ENCODE measurements around a stretch of chr2.

DNA sequence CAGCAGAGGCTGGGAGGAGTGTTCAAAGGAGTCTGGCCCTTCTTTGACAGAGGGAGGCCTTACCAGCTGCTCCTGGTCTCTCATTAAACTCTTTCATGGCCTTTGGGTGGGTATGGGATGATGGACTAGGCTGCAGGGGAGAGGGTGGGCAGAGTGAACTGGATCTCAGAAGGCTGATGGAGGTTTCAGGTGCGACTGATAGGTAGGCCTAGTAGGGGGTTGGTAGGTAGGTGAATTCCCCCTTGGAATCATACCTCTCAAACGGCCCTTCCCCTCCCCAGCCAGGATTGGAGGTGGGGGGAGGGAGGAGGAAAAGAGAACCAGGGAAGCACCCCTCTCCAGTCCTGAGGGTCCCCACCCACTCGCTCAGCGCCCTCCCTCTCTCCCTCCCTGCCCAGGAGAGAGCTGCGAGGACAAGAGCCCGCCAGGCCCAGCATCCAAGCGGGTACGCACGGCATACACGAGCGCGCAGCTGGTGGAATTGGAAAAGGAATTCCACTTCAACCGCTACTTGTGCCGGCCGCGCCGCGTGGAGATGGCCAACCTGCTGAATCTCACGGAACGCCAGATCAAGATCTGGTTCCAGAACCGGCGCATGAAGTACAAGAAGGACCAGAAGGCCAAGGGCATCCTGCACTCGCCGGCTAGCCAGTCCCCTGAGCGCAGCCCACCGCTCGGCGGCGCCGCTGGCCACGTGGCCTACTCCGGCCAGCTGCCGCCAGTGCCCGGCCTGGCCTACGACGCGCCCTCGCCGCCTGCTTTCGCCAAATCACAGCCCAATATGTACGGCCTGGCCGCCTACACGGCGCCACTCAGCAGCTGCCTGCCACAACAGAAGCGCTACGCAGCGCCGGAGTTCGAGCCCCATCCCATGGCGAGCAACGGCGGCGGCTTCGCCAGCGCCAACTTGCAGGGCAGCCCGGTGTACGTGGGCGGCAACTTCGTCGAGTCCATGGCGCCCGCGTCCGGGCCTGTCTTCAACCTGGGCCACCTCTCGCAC, 14.3 kb downstream of the HOXD3 start:
- PRO-cap, result no peak

DNA sequence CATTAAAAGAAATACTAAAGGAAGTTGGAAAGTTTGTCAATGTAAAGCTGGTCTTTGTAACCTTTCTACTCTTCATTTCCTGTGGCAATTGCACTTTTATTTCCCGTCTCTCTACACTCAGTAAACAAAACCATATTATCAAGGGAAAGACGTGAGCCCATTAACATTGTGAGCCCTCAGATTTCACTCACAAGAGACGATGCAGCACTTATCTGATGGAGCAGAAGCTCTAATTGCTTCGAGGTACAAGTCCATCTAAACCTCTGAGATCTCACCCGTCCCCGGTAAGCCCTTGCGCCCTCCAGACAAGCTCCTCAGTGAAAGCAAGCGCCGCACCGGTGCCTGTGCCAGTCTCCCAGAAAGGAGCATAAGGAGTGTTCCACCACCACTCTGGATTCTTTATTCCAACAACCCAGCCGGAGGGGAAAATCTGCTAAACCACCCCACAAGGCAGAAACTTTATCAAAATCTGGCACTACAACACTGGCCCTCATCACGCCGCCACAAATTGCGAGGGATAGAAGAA, 942 bp upstream of the HOXD1 start:
- PRO-cap, result no peak

DNA sequence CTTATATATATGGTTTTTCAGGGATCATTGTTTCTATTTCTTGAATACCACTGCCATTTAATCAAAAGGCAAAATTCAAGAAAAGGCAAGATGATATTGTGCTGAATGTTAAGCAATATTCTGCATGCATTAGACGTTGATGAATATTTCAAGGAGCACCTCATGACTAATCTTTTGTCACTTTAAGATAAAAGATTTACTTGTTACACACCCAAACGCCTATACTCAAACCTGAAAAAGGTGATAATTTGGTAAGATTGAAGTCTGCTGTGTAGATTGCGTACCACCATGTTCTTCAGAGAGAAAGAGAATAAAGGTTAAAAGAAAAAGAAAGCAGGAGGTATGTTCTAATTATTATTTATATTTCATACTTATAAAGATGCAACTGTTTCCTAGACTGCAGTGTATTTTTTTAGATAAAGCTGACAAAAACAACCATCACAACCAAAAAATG, 196.5 kb downstream of the MTX2 start:
- PRO-cap, result no peak

DNA sequence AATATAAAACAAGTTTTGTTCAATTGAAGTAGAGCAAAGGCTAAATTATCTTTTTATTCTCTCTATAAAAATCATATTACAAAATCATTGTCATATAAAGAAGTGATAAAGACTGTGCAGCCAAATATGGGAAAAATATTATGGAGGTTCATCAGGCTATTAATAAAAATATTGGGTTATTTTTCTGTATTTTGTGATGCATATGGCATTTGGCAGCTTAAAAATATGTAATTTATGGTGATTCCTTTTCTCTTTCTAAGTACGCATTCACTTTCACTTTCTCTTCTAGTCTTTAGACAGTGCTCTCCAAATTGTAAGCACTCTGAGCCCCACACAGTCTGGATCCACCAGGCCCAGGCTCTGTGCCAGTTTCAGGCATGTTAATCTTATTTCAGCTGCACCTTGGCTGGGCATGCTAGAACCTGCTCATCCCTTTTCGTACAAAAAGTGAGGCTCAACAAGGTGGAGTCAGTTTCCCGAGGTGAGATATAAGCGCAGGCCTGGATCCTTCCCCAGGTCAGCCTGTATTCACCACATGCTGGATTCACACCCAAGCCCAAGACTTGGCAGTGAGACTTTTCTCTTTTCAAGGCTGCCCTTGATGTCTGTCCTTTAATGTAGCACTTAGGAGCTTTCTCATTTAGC, 203.9 kb downstream of the MTX2 start:
- PRO-cap, result no peak

DNA sequence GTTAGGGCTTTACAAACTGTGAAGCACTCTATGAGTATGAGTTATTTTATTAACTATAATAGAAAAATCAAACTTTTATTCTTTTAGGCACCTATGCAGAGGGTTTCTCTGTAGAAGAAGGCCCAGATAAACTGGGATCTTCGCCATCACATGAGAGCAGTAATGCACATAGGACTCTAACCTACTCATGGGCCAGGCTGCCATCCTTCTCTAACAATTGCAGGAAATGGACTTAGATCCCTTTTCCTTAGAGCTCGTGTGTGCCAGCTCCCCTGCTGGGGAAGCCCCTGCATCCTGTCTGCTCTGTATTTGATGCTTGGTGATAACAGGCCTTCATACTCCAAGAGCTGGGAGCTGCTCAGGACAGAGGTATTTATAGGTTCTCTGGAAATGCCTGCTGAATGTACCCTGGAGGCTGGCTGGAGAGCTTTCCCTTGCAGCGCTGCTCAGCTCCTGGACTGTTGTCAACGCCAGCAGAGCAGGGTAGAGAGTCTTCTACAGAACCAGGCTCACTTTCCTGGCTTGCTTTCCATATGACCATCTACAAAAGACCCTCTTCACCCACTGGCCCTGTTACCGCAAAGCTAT, 249.6 kb downstream of the MTX2 start:
- PRO-cap, result no peak

- PRO-cap, result no peak
These were observed 384.6 kb downstream of the MTX2 start for GRCh38 chr2:176653761-176654345.

DNA sequence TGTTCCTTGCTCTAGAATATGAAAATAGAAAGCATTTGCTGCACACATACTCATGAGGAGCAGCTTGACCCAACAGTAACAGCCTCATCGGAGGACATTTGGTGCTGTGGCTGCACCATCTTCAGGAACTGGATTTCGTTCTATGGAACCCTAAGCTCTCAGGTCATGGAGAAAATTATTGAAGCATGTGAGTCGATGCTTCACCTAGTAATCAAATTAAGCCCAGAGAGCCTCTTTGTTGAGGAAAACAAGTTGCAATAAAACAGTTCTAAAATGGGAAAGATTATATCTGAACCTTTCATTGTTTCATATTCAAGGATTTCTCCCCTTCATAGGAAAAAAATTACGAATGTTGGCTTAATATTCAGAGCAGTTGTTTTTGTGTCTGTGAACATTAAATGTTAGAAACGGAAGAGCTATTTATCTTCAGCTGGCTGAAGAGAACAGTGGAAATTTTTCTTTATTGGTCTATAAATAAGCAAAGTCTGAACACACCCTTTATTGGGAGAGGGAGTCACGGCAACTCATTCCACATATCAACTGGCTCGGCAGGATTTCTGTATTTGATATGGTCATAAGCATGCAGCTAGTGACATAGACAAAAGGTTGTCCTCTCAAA, 468.6 kb upstream of the HNRNPA3 start:
- PRO-cap, result no peak

- PRO-cap, result no peak
These were observed 61.4 kb upstream of the HNRNPA3 start for GRCh38 chr2:177151129-177151658.

DNA sequence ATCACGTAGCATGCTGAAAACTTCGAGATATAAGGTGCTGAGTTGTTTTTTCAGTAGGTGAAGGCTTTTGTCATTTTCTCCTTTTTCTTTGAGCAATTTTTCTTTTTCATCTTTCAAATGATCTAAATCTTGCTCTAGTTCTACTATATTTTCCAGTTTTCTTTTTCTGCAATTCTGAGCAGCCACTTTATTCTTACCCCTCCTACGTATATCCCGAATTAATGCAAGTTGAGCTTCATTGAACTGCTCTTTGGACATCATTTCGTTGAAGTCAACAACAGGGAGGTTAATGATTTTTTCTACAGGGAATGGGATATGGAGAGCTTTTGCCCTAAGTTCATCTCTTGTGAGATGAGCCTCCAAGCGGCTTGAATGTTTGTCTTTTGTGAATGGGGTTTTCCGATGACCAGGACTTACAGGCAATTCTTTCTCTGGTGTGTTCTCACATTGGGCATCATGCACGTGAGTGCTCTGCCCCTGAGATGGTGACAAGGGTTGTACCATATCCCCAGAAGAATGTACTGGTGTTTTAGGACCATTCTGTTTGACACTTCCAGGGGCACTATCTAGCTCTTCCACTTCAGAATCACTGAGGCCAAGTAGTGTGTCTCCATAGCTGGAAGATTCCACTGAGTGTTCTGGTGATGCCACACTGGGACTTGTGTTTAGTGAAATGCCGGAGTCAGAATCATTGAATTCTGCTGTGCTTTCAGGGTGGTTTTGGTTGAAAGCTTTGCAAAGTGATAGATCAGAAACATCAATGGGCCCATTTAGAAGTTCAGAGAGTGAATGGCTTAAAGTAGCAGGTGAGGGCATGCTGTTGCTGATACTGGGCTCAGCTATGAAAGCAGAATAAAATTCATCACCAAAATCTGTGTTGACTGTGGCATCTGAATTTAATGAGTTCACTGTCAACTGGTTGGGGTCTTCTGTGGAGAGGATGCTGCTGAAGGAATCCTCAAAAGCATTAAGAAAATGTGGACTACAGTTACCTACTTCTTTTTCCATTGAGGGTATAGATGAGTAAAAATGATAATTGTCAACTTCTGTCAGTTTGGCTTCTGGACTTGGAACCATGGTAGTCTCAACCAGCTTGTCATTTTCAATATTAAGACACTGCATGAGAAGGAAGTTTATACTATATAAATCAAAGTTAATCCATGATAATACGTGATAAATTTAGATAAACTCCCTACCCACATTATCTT, 18.7 kb downstream of the HNRNPA3 start:
- PRO-cap, result no peak

DNA sequence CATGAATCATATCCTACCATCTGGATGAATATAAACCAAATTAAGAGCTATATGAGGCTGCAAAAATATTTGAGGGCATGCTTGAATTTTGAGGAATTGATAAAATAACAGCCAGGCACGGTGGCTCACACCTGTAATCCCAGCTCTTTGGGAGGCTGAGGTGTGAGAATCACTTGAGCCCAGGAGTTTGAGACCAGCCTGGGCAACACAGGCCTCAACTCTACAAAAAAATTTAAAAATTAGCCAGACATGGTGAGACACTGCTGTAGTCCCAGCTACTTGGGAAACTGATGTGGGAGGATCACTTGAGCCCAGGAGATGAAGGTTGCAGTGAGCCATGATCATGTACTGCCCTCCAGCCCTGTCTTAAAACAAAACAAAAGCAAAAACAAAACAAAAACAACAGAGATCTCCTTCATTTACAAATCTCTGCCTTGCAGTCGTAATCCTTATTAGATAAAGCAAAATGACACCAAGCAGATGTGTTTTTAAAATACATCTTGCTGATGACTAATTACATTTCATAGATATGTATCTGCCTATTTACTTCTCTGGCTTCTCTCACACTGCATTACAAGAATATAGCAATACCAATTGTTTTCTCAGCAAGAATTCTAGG, 23.0 kb downstream of the NFE2L2 start:
- PRO-cap, result no peak

DNA sequence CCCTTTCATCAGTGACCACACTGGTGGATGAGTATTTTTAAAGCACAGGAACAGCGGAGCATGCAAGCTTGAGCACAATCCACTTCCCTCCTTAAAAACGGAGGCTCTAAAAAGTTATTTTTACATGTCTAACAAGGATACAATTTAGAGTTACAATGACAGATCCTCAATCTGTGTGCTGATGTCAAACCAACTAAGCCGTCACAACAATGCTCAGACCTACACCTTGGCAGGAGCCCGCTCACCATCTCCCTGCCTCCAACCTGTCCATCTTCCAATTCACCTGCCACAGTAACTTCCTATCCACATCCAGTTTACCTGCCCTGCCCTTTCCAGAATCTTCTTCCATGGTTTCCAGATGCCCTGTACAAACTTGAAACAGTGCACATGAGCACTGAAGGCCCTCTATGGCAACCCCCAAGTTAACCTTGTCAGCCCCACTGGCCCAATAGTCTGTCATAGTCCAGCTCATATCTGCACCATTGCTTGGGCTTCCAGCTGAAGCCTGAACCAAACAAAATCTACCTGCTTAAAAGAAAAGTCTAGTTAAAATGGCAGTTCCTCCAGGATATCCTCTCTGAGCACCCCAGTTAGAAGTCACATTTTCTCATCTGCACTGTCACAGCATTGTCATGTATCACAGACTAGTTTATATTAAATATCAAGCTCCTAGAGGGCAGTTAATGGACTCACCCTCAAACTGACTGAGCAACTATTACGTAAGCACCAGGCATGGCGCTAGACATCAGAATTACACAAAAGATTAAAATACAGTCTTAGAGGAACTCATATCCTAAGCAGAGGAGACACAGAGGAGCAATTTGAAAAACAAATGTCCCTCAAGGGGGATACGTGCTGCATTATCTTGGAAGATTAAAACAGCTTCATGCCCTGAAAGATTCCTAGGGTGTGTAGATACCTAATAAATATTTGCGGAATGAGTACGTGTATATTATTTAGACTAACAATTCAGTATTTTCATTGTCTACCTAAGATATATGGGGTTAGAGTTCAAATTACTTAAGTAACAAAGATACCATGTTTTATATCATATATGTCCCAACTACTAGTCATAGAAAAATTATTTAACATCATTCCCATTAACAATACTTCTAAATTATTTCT, 11.5 kb downstream of the NFE2L2 start:
- PRO-cap, result no peak

DNA sequence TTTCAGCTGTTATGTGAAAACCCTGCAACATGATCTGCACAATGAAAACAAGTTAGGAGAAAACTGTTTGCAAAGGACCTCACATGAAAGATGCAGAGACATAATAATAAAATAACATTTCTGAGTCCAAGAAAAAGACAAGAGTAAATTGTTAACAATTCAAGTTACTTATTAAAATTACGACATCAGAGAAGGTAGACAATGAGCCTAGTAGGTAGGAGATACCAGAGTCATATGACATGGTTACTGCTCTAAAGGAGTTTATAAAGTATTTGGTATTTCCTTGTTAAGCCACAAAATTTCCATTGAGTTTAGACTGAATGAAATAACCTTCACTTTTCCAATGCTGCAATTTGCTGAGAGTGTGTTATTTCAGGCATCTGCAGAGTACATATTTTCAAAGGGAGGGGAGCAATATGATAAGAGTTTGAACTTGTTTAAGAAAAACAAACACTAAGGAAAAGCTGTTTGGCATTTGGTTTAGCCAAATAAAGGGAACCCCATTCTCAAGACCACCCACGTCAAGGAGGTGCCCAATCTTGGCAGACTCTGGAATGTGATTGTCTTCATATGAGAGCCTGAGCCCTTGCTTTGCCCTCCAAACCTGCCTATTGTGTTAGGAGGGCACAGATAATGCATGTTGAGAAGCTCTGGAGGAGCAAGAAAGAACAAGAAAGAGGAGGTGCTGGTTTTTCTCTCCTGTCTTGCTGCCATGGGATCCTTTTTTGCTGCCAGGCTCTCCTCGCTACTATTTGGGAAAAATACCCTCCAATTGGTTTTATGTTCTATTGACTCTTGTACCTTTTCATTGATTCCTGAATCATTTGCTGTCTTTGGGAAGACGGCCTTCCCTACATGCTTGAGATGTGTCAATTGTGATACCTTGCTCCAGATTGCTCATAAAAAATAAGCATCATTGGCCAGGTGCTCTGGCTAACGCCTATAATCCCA, 2.0 kb upstream of the NFE2L2 start:
- PRO-cap, result no peak

- PRO-cap, result no peak
These were observed 20.5 kb upstream of the AGPS start for GRCh38 chr2:177371995-177372490.

DNA sequence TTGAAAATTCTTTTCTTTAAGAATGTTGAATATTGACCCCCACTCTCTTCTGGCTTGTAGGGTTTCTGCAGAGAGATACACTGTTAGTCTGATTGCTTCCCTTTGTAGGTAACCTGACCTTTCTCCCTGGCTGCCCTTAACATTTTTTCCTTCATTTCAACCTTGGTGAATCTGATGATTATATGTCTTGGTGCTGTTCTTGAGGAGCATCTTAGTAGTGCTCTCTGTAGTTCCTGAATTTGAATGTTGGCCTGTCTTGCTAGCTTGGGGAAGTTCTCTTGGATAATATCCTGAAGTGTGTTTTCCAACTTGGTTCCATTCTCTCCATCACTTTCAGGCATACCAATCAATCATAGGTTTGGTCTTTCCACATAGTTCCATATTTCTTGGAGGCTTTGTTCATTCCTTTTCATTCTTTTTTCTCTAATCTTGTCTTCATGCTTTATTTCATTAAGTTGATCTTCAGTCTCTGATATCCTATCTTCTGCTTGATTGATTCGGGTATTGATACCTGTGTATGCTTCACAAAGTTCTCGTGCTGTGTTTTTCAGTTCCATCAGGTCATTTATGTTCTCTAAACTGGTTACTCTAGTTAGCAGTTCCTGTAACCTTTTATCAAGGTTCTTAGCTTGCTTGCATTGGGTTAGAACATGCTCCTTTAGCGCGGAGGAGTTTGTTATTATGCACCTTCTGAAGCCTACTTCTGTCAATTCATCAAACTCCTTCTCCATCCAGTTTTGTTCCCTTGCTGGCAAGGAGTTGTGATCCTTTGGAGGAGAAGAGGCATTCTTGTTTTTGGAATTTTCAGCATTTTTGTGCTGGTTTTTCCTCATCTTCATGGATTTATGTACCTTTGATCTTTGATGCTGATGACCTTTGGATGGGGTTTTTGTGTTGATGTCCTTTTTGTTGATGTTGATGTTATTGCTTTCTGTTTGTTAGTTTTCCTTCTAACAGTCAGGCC, 19.8 kb upstream of the AGPS start:
- PRO-cap, result no peak

DNA sequence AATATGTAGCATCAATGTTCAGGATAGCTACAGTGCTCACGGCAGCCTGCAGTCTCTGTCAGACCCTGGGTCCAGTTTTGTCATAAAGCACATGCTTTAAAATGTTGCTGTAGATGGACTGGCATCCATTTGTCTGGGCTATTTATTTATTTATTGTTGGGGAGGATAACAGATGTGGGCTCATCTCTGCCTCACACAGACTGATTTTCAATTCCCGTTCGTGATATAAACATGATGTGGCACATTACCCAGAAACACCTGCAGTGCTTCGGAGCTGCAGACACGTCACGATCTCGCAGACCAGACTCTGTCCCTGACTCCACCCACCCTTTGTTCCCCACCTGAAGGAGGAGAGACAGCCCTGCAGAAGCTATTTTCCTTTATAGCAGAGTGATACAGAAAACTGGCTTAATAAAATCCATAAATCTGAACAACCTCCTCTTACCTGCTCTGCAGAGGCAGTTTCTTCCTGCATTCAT, 7.7 kb upstream of the TTC30A start:
- PRO-cap, result no peak

DNA sequence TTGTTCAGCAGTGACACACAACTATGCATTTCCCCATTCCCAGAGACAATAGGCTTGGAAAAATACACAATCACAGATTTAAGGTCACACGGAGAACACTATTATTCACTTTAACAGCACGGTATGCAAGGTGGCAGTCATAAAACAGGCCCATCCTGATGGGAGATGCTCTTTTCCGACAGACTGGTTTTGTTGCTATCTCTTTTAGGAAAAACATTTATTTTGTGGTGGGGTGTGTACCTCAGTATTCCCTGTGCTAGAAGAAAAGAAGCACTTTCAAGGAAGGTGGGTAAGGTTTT, 105.9 kb upstream of the TTC30A start:
- PRO-cap, result no peak

DNA sequence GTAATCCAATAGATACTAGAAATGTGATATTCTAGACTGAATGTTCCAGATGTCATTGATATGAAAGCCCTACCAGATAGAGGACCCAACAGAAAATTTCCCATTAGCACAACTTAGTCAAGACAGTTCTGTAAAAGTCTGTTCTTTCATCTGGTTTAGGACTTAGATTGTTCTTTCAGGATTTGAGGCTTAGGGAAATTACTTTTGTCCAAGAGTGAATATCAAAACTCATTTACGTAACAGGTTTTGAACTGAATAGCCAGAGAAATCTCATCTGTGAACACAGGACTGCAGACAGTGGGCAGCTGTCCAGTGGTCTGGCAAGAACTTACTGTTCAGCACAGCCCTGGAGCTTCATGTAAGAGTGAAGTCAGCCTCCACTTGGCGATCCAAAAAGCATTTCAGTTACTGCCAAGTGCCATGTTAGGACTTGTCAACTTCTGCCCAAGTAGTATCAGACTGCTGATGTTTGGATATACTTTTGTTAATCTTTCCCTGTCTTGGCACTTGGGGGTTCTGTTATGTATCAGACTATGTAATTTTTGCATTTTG, 77.6 kb downstream of the OSBPL6 start:
- PRO-cap, result no peak

DNA sequence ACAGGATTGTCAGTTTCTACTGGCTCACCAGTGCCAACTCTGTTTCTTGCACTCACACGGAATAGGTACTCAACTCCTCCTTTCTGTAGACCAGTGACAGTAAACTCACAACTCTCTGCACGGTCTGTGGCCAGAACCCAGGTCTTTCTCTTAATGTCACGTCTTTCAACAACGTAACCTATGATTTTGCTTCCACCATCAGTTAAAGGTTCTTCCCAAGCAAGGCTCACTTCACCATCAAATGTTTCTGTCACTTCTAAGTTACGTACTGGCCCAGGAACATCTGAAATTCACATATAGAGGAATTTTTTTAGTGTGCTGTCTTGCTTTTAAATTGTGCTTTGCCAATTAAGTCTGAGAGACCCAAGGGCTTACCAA, 137.9 kb downstream of the PLEKHA3 start:
- PRO-cap, result no peak

- PRO-cap, result no peak
These were observed 129.6 kb downstream of the TTN start for GRCh38 chr2:178677566-178678082.

GRCh38 chr2:178794770-178795429, 12.3 kb downstream of the TTN start:
- PRO-cap, result no peak